Monocyte (primary cell): ENCODE measurements around a stretch of chr6.

GRCh38 chr6:151240582-151241725 lies 1.2 kb downstream of the AKAP12 start:
- PRO-cap, 2 experiments: no peak in any of the 2 experiments

GRCh38 chr6:151257906-151258601 lies 18.3 kb downstream of the AKAP12 start:
- PRO-cap, 2 experiments: no peak in any of the 2 experiments

DNA sequence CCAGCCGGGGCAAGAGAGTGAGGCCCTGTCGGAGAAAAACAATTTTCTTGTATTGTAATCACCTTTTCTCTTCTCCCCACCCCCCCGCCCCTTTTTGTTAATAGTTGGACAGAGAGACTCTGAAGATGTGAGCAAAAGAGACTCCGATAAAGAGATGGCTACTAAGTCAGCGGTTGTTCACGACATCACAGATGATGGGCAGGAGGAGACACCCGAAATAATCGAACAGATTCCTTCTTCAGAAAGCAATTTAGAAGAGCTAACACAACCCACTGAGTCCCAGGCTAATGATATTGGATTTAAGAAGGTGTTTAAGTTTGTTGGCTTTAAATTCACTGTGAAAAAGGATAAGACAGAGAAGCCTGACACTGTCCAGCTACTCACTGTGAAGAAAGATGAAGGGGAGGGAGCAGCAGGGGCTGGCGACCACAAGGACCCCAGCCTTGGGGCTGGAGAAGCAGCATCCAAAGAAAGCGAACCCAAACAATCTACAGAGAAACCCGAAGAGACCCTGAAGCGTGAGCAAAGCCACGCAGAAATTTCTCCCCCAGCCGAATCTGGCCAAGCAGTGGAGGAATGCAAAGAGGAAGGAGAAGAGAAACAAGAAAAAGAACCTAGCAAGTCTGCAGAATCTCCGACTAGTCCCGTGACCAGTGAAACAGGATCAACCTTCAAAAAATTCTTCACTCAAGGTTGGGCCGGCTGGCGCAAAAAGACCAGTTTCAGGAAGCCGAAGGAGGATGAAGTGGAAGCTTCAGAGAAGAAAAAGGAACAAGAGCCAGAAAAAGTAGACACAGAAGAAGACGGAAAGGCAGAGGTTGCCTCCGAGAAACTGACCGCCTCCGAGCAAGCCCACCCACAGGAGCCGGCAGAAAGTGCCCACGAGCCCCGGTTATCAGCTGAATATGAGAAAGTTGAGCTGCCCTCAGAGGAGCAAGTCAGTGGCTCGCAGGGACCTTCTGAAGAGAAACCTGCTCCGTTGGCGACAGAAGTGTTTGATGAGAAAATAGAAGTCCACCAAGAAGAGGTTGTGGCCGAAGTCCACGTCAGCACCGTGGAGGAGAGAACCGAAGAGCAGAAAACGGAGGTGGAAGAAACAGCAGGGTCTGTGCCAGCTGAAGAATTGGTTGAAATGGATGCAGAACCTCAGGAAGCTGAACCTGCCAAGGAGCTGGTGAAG lies 42.4 kb downstream of the ZBTB2 start:
- PRO-cap, 2 experiments: no peak in any of the 2 experiments

DNA sequence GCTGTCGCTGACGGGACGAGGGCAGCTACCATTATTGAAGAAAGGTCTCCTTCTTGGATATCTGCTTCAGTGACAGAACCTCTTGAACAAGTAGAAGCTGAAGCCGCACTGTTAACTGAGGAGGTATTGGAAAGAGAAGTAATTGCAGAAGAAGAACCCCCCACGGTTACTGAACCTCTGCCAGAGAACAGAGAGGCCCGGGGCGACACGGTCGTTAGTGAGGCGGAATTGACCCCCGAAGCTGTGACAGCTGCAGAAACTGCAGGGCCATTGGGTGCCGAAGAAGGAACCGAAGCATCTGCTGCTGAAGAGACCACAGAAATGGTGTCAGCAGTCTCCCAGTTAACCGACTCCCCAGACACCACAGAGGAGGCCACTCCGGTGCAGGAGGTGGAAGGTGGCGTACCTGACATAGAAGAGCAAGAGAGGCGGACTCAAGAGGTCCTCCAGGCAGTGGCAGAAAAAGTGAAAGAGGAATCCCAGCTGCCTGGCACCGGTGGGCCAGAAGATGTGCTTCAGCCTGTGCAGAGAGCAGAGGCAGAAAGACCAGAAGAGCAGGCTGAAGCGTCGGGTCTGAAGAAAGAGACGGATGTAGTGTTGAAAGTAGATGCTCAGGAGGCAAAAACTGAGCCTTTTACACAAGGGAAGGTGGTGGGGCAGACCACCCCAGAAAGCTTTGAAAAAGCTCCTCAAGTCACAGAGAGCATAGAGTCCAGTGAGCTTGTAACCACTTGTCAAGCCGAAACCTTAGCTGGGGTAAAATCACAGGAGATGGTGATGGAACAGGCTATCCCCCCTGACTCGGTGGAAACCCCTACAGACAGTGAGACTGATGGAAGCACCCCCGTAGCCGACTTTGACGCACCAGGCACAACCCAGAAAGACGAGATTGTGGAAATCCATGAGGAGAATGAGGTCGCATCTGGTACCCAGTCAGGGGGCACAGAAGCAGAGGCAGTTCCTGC lies 40.0 kb downstream of the ZBTB2 start:
- PRO-cap, 2 experiments: no peak in any of the 2 experiments

DNA sequence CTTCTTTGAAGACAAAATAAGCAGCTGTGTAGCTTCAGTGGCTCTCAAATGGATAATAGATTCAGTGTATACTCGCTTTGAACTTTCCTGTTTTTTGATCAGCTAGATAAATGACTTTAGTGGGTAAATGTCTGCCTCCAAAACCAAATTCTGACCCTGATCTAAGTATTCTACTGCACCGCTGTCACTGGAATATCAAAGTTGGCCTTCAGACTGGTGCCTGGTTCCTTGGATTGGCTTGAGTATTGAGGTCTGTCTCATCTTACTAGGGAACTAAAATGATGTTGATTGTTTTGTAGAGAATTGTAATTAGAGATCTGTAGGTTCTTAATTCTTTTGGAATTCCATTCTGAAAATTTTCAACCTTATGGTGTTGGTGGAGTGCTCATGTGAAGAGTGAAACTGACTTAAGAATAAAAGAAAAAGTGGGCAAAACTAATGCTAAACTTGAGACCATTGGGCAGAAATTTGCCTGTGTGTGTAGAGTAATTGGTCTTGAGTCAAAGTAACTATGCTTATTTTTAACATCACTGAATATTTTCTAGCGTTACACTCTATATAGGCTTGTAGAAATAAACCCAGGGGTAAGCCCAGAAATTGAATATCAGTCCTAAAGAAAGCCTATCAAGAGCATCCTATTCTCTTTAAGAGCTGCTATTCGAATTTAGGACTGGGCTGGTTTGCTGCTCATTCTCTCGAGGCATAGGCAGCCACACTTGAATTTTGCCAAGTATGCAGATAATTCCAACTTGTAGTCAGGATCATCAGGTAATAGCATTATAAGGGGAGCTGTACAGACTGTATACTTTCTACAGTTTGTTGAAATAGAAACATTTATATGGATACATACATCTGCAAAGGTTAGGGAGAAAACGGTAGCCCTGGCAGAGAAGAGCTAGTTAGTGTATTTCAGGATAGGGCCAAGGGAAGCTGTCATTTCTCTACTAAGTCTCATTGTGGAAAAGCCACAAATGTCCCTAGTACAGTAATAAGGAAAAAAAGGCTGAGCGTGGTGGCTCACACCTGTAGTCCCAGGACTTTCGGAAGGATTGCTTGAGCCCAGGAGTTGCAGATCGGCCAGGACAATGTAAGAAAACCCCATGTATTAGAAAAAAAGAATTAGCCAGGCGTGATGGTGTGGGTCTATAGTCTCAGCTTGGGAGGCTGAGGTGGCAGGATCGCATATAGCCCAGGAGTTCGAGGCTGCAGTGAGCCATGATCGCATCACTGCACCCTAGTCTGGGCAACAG lies 1.9 kb upstream of the ZBTB2 start:
- PRO-cap, 2 experiments: no peak in any of the 2 experiments

DNA sequence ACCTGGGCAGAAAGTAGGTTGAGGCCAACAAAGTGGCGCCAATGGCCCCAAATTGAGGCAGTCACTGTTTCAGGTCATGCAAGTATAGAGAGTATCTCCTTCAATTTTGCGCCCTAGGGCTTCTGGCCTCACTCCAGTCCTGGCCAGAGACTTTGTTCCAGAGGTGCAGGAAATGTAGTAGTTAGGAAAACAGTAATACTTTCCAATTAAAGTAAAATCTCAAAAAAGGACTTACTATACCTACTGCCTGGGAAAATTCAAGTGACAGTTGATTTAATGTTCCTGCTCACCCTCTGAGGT lies 832 bp downstream of the ARMT1 start:
- PRO-cap, 2 experiments: no peak in any of the 2 experiments

DNA sequence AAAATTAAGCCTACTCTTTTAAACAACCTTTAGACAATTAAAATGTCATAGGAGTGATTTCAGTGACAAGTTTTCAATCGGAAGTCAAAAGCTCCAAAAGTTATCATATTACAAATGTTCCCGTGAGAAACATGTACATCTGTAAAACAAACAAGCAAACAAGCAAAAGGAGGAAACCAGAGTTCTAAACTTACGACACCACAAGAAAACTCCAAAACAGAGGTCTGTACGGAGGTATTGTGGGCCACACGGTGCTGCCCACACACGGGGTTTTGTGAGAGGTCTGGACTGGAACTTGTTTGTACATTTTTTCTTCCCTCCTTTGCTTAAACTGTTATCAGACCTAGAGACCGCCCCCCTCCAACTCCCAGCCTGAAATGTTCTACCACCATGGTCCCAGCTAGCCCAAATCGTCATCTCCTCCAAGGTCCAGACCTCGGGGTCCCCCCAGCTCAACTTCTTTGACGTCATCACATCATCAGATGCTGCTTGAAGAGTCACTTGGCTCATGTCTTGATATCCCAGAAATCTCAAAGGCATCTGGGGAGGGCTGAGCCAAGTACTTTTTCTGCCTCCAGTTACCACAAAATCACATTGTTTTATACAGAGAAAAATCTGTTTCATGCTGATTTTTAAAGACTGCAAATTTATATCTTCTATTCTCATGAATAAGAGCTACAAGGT lies 2.9 kb upstream of the CCDC170 start:
- PRO-cap, 2 experiments: no peak in any of the 2 experiments

GRCh38 chr6:151616054-151616730 lies 122.4 kb downstream of the CCDC170 start:
- PRO-cap, 2 experiments: no peak in any of the 2 experiments

- PRO-cap, 2 experiments: no peak in any of the 2 experiments
Observed at GRCh38 chr6:151656315-151656962, 151.0 kb upstream of the ESR1 start.

GRCh38 chr6:151690159-151690798 lies 117.2 kb upstream of the ESR1 start:
- PRO-cap, 2 experiments: no peak in any of the 2 experiments

GRCh38 chr6:151716353-151716888 lies 91.1 kb upstream of the ESR1 start:
- PRO-cap, 2 experiments: no peak in any of the 2 experiments

GRCh38 chr6:151807763-151808475 lies 437 bp downstream of the ESR1 start:
- PRO-cap, 2 experiments: no peak in any of the 2 experiments

- PRO-cap, 2 experiments: no peak in any of the 2 experiments
Observed at GRCh38 chr6:152300299-152300922, 336.8 kb downstream of the SYNE1 start.

- PRO-cap, 2 experiments: no peak in any of the 2 experiments
Observed at GRCh38 chr6:152309662-152310025, 327.5 kb downstream of the SYNE1 start.

GRCh38 chr6:152325212-152325411 lies 312.1 kb downstream of the SYNE1 start:
- PRO-cap, 2 experiments: no peak in any of the 2 experiments

DNA sequence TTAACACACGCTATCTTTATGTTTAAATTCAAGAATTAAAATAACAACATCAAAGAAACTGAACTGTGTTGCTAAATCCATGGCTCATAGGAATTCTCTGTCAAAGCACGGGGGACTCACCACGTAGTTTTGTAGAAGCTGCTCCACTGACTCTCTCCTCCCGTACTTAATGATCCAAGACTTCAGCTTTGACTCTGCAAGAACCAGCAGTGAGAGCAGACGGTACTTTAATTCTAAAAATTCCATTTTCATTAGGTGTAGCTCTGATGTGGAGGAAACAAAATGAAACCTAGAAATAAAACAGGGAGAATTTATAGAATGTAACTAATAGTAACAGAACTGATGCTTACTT lies 165.7 kb downstream of the SYNE1 start:
- PRO-cap, 2 experiments: no peak in any of the 2 experiments

GRCh38 chr6:152565920-152566305 lies 71.2 kb downstream of the SYNE1 start:
- PRO-cap, 2 experiments: no peak in any of the 2 experiments

DNA sequence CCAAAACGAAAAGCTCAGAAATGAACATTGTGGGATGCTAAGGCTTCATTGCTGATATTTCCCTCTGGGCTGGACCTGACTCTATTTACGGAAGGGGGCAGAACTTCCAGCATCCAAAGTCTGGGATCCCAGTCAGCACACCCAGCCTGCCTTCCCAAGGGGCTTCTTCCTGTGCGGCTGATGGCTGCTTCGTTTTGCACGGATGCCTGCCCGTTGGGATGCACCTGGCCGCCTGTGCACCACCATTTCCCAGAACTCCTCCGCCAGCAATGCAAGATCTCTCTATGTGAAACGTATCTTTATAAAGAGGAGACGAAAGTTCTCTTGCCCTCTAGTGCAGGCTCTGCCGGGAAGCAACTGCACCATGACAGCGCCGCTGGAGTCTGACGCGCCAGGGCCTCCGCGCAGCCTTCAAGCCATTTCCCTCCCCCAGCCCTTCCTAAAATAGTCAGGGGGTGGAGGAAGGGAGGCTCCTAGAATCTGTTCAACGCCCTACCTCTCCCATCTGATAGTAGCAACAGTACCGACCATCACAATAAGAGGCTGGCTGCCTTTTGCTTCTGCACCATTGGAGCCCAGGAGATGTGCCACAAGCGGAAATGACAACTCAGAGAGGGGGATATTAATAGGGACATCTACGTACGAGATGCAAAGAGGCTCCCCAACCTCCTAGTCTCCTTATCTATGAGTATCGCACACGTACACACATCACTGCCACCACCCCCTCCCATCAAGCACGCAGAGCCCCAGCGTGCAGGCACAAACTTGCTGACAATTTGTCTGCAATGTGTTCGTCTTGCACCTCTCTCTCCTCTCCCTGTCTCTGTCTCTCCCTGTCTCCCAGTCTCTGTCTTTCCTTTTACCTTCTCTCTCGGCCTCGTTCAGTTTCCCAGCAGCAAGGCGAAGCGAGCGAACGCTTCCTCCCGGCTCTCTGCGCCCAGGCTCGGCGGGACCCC lies 1.1 kb downstream of the SYNE1 start:
- PRO-cap, 2 experiments: no peak in any of the 2 experiments

DNA sequence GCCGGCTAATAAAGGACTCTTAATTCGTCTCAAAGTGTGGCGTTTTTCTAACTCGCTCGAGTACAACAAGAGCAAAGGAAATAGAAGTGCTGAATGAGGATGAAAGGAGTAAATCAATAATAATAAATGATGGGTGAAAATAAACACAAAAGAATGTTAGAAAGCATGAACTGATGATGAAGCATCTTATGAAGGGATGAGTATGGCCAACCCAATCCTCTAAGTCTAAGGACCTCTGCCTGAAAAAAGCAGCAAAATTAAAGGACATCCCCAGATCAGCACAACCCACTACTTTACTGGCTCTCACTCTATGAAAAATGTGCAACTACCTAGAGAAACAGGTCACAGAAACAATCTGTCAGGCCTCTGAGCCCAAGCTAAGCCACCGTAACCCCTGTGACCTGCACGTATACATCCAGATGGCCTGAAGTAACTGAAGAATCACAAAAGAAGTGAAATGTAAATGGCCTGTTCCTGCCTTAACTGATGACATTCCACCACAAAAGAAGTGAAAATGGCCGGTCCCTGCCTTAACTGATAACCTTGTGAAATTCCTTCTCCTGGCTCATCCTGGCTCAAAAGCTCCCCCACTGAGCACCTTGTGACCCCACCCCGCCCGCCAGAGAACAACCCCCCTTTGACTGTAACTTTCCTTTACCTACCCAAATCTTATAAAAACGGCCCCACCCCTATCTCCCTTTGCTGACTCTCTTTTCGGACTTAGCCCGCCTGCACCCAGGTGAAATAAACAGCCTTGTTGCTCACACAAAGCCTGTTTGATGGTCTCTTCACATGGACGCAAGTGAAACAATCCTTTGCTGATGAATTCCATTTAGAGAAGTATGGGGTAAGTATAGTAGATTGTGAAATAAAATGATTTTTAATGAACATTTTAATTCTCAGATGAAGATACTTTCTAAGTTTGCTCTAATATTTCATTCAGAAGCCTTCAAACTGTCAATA lies 14.8 kb upstream of the MYCT1 start:
- PRO-cap, 2 experiments: no peak in any of the 2 experiments

GRCh38 chr6:152695594-152696063 lies 2.1 kb upstream of the MYCT1 start:
- PRO-cap, 2 experiments: no peak in any of the 2 experiments